Pulmonary lymph node (tissue), 1 donor: ENCODE data around the genes GPX4, SBNO2, NDUFS7 and MEX3D.

GRCh38 chr19:993362-993836 is 6.8 kb upstream of the GRIN3B start:
- PRO-cap = no peak

GRCh38 chr19:1071420-1071829 is 4.5 kb downstream of the ARHGAP45 start:
- PRO-cap = no peak

DNA sequence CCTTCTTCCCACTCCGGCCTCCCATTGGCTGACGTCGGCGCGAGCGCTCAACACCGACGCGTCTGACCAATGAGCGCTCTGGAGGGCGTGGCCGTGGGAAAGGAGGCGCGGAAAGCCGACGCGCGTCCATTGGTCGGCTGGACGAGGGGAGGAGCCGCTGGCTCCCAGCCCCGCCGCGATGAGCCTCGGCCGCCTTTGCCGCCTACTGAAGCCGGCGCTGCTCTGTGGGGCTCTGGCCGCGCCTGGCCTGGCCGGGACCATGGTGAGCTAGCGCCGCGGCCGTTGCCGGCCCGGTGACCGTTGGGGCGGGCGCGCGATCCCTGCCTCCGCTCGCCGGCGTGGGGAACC is at the start of gene GPX4:
Gene GPX4 (plus strand): TSS at position 129 of the 348 bp plus-strand sequence.
- PRO-cap = bidirectional peak, plus-strand start at position 132 of the sequence, minus-strand start outside the sequence

- PRO-cap = bidirectional peak, plus-strand start at chr19:1174384, minus-strand start at chr19:1174233
Observed at GRCh38 chr19:1174052-1174466, at the start of gene SBNO2. TSS of gene SBNO2 (minus strand) at chr19:1174268.

- PRO-cap = bidirectional peak, plus-strand start at chr19:1245320, minus-strand start at chr19:1245111
Observed at GRCh38 chr19:1245195-1246296, 2.8 kb upstream of the MIDN start.

- PRO-cap = no peak
Observed at GRCh38 chr19:1282660-1282866, 3.1 kb upstream of the EFNA2 start.

DNA sequence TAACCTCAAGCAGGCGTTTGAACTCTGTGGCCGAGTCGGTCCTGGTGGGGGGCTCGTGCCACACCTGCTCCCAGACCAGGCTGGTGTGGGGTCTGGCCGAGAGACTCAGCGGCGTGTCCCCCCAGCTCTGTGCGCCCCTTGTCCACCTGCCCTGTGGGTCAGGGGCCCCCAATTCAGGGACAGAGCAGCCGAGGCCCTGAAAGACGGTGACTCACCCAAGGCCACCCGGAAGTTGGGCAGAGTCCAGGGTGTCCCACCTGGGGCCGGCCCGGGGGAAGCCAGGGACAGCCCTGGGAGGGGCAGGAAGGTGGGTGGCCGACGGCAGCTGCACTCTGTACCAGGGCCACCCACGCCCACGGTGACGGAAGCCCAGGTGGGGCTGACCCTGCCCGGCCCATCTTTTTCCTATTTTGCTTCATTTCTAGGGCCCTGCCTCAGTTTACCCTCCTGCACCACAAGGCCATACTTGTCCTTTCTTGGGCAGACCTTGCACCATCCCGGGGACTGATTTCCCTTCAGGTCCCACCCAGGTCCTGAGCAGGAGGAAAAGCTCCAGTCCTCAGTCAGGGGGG is 5.3 kb downstream of the EFNA2 start:
- PRO-cap = no peak

- PRO-cap = no peak
Observed at GRCh38 chr19:1291749-1292193, 6.1 kb downstream of the EFNA2 start.

DNA sequence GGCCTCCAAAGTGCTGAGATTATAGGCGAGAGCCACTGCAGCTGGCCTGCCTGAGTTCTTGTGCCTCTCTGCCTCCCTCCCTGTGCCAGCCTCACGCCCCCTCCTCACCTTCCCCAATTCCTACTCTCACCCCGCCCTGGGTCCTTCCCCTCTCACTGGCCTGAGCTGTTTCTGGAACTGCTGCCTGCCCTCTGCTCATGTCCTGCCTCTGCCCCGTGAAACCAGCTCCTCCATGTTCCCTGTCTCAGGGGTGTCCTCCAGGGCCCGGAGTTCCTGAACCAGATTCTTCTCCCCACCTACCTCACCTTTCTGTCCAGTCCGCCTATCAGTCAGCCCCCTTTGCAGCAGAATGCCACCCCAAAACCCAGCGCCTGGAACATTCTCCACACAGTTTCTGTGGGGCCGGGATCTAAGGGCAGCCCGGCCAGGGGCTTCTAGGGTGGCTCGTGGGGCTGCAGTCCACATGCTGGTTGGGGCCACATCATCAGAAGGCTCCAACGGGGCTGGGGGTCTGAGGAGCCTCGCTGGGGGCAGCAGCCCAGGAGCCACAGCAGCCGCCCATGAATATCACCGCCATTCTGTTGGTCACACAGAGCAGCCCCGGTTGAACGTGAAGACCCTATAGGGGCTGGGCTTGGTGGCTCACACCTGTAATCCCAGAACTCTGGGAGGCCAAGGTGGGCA is 3.1 kb upstream of the NDUFS7 start:
- PRO-cap = no peak

- PRO-cap = unidirectional peak, plus-strand start at chr19:1383523; bidirectional peak, plus-strand start at chr19:1383918, minus-strand start at chr19:1383573; unidirectional peak, plus-strand start at chr19:1383956
Observed at GRCh38 chr19:1383178-1384037, at the start of gene NDUFS7. TSS of gene NDUFS7 (plus strand) at chr19:1383907.

- PRO-cap = no peak
Observed at GRCh38 chr19:1412719-1413661, 5.6 kb downstream of the DAZAP1 start.

DNA sequence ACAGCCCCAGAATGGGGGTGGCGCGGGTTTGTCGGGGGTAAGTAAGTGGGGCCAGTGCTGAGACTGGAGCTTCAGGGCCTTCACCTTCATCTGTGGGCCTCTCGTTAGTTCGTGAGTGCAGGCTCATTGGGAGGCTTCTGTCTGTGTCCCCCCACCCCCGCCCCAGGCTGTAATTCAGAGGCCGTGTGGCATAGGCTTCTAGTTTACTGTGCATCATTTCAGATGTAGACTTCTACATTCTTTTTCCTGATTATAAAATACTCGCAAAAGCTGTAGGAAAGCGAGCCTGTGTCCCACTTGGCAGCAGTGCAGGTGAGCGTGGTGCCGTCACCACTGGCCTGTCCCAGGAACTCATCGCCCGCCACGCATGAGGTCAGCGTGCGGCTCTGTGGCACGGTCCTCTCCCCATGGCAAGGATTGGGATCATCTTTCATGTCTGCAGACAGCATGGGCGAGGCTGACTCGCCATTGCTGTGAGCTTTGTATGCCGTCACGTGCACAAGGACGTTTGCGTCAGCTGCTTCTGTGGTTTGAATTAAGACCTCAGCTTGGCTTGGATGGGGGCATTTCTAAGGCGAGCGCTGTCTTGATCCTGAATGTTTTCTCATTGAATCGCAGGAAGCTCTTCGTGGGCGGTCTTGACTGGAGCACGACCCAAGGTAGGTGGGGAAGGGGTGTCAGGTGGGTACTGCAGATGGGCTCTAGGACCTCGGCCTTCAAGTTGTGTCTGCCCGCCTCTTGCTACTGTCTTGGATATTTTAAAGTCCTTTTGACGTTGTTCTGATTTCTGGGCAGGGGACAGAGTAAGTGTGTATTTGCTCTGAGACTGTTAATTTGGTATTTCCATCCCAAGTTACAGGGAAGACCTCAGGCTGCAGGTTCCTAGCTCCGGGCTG is 9.7 kb downstream of the DAZAP1 start:
- PRO-cap = no peak

DNA sequence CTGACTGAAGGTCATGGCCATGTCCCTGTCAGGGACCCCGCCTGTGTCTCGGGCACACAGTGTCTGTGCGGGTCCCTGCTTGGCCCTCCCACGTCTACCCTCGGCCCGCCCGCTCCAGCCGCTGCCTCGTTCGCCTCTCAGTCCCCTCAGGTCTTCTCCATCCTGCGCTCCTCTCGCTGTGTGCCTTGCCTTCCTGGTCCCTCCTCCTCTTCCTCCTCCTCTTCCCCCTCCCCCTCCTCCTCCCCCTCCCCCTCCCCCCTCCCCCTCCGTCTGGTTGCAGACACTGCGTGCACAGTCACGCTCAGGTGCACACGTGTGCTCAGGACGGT is 14.1 kb upstream of the RPS15 start:
- PRO-cap = no peak

DNA sequence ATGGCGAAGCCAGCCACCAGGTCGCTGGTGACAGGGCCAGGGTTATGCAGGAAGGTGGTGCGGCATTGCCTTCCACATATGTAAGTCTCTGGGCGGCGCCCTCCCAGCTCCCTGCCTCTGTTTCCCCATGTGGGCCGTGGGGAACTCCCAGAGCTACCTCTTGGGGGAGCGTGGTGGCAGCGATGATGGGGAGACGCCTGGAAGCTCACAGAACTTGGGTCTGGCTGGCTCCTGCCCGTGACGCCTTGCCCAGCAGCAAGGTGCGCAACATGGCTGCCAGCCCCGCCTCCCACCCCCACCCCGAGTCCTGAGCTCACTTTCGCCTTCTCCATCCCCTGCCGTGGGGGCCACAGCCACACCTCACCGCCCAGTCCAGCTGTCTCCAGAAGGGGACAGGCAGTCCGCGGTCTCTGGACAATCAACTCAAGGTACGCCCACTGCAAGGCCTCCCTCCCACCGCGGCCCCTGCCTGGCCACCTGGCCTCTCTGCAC is 6.7 kb downstream of the C19orf25 start:
- PRO-cap = no peak

DNA sequence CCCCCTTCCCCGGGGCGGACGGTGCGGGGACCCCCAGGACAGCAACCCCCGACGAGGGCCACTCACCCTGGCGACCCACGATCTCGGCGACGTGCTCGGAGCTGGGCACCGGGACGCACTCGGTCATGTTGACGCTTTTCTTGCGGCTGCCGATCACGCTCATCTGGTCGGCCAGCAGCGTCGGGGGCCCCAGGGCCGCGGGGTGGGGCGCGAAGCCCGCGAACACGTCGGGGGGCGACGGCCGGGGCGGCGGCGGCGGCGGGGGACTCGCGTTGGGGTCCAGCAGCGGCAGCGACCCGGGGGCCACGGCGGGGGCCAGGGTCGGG is 764 bp downstream of the MEX3D start:
- PRO-cap = no peak

- PRO-cap = unidirectional peak, minus-strand start at chr19:1568132; unidirectional peak, minus-strand start at chr19:1568367
Observed at GRCh38 chr19:1567724-1568783, at the start of gene MEX3D. TSS of gene MEX3D (minus strand) at chr19:1568325.

GRCh38 chr19:1632854-1633387 is 19.5 kb downstream of the TCF3 start:
- PRO-cap = no peak

DNA sequence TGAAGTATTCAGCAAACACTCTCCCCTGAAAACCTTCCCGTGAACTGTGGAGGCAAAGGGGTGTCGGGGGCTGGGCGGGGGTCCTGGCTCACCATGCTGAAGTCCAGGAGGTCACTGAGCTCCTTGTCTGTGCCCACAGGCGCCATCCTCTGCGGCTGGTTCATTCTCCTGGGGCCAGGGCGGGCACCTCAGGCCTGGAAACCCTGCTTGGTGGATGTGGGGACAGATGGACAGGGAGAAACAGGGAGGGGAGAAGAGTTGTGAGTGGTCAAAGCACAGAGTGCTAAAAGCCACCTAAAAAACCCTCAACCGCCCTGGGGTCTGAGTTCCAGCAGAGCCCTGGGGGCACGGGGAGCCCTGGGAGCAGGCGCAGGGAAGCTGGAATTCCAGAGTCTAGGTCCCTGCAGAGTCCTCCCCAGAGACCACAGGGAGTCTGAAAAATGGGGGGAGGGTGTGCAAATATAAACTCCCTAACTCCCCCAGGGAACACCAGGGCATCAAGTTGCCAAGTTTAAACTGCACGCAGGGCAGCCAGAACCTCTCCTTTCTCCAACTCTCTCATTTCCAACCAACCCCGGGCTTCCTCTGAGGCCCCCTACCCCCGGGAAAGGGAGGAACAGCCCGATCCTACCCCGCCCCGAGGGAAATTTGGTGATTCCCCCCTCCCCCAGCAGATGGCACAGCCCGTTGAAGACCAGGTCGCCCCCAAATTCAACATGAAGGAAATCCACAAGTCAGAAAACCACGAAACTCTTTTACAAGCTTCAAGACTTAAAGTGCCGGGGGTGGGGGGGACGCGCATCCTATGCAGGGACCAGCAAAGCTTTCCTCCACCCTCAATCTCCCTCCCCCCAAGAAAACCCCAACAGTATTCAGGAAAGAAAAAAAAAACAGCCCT is 2.1 kb downstream of the TCF3 start:
- PRO-cap = no peak

GRCh38 chr19:1725457-1726056 is 27.7 kb upstream of the ONECUT3 start:
- PRO-cap = no peak

GRCh38 chr19:1747069-1747577 is 6.2 kb upstream of the ONECUT3 start:
- PRO-cap = no peak